SK-MEL-5 (cell line): ENCODE measurements around the gene FUOM.

DNA sequence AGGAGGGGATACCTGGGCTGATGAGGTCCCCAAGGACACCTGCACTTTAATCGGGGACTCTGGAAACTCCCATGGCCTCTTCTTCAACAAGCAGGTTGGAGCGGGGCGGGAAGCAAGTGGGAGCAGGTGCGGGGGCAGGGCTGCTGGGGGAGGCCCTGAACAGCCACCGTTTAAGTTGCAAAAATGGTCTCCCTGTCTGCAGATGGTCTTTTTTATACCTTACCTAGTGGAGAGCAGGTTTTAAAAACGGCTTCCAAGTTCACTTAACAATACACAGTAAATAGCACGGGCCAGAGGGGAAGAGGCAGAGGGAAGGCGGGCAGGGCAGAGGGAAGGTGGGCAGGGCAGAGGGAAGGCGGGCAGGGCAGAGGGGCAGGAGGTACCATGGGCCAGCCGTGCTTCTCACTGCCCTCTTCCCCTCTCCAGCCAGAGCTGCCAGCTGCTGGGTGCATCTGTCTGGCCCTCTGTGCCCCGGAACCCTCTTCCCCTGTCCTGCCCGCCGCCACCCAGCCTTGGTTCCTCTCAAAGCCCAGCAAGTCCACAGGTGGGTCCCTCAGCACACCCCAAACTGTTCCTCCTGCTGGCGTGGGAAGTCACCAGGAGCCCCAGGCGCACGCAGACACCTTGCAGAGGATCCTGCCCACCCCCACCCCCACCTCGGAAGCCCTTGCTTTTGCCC is 2.2 kb upstream of the PWWP2B start:
RAMPAGE:
- cytosol, long total RNA, result no peak
- long total RNA, result no peak
- nucleus, long total RNA, result no peak

DNA sequence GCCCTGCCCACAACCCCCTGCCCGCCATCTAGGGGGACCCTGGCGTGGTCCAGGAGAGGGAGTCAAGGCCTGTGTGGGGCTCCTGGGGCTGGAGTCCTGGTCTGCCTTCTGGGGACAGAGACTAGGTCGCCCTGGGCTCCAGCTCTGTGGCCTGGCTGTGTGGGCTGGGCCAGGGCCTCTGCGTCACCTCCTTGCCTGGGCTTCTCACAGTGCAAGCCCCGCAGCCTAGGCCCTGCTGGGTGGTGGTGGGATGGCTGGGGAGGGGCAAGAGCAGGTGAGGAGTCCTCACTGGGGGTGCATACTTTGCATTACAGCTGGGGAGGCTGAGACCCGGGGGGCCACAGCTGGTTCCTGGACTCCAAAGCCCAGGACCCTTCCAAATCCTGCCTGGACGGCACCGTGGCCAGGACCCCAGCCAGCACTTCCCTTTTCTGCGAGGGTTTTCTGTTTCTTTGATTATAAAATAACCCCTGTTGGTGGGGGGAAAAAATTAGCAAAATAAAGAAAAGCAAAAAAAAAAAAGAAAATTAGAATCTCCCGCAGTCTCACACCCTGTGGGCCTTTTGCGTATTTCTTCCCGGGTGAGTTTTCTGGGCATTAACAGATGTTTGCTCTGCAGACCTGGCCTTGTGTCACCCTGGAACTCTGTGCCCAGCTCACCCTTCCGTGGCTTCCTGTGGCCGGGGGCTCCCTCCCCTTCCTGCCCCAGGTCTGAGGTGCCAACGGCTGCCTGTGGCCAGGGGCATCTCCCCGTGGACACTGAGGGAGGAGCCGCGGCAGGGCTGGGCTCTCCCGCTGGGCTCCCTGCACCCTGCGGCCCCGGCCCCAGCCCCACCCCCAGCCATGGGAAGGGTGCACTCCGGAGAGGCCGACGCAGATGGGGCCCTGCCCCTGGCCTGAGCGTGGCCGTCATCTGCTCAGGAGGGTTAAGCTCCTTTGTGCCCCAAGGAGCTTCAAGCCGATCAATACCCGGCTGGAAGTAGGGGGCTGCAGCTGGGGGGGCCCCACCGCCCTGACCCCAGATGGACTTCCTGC is 23.8 kb downstream of the PWWP2B start:
RAMPAGE:
- cytosol, long total RNA, result no peak
- long total RNA, result no peak
- nucleus, long total RNA, result no peak

DNA sequence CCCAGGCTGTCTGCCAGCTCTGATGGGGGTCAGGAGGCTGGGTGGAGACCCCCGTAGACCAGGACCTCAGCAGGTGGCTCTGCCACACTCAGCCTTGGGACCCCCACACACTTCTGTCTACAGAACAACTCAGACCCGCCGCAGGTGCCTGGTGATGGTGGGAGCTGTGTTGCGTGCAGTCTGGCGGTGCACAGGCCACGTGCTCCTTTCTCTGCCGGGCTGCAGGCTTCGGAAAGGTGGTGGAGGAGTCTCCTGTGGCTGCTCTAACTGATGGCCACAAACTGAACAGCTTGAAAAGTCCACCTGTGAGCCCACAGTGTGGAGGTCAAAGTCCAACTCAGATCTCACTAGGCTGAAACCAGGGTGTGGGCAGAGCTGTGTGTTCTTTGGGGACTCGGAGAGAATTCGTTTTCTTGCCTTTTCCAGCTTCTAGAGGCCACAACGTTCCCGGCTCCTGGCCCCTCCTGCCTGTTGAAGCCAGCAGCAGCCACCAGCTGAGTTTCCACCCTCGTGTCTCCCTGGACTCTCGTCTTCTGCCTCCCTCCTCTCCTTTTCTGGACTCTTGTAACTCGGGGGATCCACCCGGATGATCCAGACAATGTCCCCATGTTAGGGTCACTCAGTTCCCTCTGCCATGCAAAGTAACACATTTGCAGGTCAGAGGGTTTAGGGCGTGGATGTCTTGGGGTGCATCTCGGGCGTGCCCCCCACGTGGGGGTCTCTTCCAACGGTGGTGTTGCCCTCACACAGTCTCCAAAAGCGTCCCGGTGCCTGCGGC is 62.6 kb downstream of the PWWP2B start:
RAMPAGE:
- cytosol, long total RNA, result no peak
- long total RNA, result no peak
- nucleus, long total RNA, result no peak

DNA sequence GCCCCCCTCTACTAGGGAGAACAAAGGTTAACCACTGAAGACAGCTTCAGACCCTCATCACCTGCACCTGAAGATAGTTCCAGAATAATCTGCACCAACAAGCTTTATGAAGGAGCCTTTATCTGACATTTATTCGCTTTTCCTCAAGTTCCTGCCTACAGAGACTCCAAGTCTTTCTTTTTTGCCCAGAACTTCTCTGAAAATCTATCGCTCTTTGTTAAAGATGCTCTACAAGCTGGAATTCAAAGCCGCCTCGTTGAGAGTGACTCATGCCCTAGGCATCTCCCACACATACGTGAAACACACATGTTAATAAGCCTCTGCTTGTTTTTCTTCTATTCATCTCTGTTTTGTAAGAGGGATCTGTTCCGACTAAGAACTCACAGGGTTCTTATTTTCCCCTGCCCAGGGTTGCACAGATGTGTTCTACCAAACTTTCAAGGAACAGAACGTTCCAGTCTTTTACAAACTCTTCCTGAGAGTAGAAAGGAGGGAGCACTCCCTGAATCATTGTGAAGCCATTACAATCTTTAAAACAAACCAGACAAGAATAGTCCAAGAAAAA is 55.6 kb upstream of the INPP5A start:
RAMPAGE:
- cytosol, long total RNA, result no peak
- long total RNA, result no peak
- nucleus, long total RNA, result no peak

DNA sequence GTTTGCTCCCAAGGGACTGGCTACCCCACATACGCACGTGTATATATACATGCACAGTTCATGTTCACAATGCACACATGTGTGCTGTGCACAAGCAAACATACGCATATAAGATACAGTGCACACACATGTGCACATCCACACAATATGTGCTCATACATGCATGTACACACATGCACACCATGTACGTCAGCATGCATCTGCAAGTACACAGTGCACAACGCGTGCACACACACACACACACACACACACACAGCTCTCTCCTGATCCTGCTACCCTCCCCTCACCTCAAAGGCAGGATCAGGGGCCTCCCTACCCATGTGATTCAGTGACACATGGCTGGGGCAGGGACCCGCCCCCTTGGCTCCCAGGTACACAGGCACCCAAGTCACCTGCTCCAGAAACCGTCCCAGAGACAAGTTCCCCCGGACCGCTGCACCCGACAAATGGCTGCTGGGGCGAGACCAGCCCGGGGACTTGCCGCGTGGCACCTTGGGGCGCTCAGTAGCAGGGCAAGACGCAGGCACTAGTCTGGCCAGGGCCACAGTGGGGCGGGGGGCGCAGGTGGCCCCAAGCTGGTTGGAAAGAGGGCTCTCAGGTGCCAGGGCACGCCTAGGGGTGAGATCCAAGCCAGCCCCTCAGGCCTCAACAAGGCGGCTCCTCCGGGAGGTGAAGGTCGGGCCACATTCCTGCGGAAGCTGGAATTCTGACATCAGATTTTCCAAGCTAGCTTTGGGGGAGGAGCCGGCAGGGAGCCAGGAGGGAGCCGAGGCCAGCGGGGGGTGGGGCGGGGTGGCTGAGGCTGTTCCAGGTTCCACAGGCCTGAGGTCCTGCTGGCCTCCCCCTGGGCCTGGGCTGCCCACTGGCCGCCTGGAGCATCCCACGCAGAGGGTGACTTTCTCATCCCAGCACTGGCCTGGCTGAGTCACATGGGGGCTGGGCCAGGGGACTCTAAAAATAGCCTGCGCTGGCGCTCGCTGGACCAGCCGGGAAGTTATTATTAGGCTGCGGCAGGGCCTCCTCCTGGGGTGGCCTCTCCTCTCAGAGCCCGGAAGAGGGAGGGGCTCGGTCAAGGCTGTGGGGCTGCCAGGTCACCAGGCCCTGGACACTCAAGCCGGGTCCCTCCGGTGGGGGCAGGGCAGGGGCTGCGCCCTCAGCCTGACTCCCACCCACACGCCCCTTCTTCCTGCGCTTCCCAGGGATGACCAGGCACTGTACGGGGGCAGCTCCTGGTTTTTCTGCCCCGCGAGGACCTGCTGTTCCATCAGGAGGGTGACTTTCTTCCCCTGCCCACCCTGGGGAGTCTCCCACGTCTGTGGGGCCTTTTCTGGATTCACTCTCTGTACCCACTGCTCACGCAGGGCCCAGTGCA is 20.6 kb upstream of the INPP5A start:
RAMPAGE:
- cytosol, long total RNA, result no peak
- long total RNA, result no peak
- nucleus, long total RNA, result no peak

DNA sequence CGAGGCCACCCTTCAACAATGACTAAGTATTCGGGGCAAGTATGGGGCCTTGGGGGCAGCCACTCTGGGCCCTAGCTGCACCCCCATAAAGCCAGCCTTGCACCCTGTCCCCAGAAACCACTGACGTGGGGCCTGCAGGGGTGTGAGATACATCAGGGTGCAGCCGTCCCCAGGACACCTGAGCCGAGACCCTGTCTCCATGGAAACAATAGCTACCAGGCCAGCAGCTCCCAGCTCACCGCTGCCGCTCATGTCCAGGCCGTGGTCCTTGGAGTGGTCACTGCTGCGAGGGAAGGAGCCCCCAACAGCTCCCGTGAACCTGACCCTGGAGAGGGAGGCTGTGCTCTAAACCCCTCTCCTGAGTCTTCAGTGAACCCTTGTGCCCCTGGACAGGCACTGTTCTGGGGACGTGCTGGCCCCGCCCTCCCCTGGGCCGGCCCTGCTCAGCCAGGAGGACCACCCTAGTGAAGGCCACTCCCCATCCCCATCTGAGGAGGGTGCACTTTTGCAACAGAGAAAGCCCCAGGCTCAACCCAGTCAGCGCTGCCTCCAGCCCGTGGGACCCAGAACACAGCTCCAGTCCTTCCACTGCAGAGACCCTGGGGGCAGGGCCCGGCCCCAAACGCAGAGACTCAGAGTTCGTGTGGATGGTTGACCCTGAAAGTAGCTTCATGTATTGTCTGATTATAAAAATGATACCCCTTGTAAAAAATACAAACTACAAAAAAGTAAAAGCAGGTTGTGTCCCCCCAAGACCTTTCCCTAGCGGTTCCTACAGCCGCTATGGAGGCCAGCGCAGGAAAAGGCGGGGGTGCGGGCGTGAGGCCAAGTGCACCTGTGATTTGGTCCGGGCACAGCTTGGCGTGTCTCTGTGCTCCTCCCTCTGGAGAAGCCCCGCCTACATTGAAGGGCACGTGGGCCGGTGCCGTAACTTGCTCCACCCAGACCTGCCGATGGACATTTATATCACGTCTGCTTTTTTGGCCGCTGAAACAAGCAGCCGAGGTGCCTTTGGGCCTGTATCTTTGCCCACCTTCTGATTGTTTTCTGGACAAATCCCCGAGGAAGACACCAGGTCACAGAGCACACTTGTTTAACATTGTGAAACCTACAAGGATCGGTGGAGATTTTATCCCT is 19.3 kb upstream of the INPP5A start:
RAMPAGE:
- cytosol, long total RNA, result no peak
- long total RNA, result no peak
- nucleus, long total RNA, result no peak

DNA sequence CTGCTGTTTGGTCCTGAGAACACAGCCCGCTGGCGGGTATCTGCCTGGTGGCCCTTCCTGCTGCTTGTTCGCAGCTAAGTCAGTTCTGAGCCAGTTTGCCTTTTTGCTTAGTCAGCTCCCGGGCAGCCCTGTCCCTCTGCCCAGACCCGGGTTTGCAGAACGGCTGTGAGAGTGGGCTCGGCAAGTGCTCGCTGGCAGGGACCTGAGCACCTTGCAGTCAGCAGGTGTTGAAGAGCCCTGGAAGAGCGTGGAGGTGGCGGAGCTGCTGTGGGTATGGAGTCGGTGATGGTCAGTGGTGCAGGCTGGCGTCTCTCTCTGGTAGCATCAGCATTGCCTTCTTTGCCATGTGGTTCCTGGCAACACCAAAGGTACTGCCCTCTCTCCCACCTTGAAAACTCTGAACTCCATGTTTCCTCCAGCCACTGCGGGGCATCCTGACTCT is 4.6 kb downstream of the INPP5A start:
RAMPAGE:
- cytosol, long total RNA, result no peak
- long total RNA, result no peak
- nucleus, long total RNA, result no peak

DNA sequence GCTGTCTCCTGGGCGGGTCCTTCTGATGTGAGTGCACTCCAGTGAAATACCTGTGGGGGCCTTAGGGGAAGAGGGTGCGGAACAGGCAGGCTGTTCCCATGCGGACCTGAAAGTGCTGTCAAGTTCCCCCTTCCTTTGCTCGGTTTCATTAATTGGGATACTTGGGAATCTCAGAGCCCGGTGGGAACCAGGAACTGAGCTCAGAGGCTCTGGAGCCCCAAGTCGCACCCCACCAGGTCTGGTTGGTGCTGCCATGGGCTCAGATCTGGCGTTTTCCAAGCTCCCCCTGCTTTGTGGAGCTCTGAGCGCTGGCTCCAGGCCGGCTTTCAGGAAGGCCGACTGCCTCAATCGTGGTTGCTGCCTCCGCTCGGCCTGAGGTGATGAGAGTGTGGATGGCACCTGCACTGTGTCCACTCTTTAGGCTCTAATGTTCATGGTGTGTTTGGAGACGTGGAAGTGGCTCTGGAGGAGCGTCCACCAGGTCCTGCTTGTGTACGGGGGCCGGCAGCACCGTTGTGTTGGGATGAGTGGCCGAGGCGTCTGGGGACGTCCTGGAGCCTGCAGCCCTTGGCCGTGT is 8.0 kb downstream of the INPP5A start:
RAMPAGE:
- cytosol, long total RNA, result no peak
- long total RNA, result no peak
- nucleus, long total RNA, result no peak

DNA sequence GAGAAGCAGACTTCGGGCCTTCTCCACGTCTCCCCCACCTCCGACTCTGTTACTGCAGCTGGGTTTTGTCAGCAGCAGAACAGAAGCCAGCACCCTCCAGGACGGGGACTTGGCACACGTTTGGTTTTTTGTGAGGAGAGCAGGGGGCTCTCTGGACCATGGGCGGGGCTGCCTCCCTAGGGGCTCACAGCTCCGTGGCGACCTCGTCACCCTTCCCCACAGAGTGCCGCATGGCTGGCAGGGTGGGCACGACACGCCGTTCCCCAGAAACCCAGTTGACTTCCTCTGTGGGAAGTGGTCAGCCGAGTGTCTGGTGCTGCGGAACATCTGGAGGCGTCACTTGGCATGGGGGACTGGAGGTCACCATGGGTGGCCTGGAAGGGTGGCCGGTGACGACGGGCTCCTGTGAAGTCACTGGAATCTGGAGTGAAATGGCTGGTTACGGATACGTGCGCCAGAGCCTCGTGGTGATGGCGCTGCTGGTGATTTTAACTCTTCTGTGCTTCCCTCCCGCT is 48.7 kb downstream of the INPP5A start:
RAMPAGE:
- cytosol, long total RNA, result no peak
- long total RNA, result no peak
- nucleus, long total RNA, result no peak

DNA sequence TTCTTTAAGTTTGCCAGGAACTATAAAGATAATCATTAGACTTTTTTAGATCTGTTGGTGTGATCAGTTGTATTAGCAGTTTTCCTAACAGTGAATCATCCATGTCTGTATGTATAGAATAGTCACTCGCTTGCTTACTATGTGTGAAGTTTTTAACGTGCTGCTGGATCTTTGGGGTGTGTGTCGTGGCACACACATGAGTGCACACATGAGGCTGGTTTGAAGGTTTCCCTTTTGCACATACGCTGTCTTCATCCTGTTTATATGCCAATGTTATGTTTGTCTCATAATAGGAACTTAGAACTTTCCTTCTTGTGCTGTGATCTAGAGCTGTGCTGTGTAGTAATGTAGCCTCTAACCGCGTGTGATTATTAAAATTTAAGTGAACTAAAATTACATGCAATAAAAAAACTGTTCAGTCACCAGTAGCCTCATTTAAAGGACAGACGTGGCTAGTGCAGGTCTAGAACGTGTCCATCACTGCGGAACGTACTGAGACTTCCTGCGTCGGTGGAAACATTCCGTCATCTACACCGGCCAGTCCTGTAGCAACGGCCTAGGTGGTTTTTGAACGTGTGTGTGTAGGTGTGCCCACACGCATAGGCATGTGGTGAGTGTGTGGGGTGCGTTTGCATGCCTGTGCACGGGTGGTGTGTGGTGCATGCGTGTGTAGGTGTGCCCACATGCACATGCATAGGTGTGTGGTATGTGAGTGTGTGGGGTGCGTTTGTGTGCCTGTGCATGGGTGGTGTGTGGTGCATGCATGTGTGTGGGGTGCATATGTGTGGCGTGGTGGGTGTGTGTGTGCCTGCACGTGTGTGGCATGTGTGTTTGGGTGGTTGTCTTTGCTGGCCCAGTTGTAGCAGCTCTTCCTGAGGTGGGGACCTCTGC is 56.5 kb downstream of the INPP5A start:
RAMPAGE:
- cytosol, long total RNA, result no peak
- long total RNA, result no peak
- nucleus, long total RNA, result no peak

DNA sequence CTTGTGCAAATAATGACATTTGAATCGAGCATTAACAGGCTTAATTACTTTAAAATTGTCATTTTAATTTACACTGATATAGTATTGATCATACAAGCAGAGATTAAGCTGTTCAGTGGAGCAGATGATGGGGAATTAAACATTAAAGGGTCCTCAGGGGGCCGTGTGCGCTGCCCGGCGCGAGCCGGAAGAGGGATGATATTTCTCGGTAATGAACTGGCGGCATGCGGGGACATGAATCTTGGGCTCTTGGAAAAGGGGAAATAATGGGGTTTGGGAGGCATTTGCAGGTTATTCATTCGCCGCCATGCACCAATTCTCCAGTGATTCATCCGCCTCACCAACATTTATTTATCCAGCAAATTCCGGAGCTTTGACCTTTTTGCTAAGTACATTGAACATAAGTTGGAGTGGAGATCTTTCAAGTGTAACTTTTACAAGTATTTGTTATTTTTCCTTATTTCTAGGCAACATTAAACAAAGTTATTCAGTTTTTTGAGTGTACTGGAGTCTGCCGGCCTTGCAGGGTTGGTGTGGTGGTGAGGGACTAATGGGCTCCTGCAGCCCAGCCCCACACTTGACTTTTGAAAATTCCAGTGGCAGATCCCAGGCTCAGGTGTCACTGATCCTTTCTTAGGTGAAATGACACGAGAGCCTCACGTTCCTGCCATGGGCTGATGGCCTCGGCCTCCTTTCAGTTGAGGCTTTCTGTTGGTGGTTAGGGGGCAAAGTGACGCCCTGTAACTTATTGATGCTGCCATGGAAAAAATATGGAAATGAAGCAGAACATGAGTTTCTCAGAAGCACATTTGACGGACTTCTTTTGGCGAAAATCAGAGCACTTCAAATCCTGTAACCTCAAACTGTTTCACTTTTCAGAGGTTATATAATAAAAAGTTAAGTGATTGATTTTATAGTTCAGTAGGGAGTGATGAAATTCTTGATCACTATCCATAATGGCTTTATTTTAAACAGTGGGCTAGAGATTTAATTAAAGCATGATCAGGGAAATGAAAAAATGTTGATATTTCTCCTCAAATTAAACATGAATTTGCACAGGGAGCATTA is 118.0 kb downstream of the NKX6-2 start:
RAMPAGE:
- cytosol, long total RNA, result no peak
- long total RNA, result no peak
- nucleus, long total RNA, result no peak

DNA sequence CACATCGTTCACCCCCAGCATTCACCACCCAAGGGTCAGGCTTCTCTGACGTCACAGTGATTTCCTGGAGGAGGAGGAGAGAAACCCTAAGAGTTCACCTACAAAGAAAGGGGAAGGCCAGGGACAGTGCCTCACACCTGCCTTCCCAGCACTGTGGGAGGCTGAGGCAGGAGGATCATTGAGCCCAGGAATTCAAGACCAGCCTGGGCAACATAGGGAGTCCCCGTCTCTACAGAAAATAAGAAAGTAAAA is 45.2 kb downstream of the NKX6-2 start:
RAMPAGE:
- cytosol, long total RNA, result no peak
- long total RNA, result no peak
- nucleus, long total RNA, result no peak

GRCh38 chr10:132903107-132903547 is 39.2 kb downstream of the CFAP46 start:
RAMPAGE:
- cytosol, long total RNA, result no peak
- long total RNA, result no peak
- nucleus, long total RNA, result no peak

DNA sequence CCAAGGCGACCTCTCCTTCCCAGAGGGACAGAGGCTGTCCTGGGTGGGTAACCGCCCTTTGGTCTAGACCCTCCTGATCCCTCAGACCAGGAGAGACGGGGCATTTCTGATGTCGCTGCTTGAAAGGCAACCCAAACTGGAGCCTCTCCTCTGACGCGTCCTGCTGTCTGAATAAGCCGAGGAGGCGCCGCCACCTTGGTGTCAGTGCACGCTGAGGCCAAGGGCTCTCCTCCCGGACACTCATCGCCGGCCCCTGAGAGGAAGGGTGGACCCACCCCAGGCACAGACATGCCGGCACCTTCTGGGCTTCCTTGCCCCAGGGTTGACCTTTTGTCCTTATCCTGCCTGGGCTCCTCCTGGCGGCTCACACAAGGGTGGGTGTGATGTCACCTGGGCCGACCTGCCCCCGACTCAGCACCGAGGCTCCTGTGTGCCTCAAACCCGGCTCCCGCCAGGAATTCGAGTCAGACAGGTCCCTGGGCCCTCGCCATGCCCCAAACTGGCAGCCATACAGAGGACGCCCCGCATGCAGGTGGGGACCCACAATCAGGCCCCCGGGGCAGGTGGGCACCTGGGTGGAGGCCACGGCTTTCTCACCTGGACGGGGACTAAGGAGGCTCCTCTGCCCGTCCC is 17.7 kb upstream of the CFAP46 start:
RAMPAGE:
- cytosol, long total RNA, result no peak
- long total RNA, result no peak
- nucleus, long total RNA, result no peak

DNA sequence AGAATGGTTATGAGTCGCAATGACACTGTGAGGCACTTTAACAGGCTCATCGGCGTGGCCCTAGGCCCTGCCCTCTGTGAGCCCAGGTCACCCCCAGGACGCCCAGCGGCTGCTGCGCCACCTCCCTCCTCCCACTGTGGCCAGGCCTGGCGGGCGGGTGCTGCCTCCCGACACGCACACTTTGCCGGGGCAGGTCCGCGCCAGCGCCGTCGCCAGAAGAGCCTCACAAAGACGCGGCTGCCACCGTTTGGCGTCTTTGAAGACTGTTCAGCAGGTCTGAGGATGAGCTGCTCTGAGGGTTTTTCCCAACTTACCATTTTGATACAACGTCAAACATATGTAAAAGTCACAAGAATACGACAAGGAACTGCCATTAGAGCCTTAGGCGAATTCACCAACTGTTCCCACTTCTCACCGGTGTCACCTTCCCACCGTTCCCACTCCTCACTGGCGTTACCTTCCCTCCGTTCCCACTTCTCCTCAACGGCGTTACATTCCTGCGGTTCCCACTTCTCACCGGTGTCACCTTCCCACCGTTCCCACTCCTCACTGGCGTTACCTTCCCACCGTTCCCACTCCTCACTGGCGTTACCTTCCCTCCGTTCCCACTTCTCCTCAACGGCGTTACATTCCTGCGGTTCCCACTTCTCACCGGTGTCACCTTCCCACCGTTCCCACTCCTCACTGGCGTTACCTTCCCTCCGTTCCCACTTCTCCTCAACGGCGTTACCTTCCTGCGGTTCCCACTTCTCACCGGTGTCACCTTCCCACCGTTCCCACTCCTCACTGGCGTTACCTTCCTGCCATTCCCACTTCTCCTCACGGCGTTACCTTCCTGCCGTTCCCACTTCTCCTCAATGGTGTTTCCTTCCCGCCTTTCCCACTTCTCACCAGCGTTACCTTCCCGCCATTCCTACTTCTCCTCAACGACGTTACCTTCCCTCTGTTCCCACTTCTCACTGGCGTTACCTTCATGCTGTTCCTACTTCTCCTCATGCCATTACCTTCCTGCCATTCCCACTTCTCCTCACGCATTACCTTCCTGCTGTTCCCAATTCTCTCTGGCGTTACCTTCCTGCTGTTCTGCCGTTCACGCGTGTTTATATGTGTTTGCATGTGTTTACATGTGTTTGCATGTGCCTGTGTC is 22.7 kb upstream of the CFAP46 start:
RAMPAGE:
- cytosol, long total RNA, result no peak
- long total RNA, result no peak
- nucleus, long total RNA, result no peak

DNA sequence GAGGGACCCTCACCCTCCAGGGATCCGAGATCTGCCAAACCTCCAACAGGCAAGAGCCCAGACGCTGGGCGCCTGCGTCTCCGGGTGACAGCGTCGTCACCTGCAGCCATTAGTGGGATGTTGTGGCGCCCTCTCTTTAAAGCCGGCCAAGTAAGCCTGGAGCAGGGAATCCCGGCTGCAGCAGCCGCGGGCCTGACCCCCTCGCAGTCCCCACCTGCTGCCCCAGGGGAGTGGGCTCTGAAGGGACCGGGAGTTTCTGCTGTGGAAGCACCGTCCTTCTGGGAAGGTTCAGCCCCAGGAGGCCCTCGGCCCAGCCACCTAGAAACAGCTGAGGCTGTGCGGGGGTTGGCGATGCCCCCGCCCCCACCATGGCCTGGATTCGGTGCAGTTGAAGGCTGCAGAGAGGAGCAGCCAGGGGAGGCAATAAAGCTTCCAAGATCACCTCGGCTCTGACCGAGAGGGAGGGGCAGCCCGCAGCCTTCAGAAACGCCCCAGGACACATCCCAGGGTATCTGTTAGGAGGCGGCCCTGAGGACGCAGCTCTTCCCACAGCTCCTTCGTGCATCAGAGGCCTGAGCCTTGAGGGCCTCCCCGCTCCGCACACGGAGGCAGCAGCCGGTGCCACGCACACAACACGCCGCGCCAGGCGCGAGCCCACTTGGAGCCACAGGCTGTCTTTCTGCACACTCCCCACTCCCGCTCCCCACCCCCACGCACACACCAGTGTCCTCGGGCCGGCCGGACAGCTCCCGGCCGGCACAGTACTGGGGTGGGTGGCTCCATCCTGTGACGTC is 1.5 kb downstream of the KNDC1 start:
RAMPAGE:
- cytosol, long total RNA, result no peak
- long total RNA, result no peak
- nucleus, long total RNA, result no peak

RAMPAGE:
- cytosol, long total RNA, result no peak
- long total RNA, result no peak
- nucleus, long total RNA, result no peak
These were observed 18.9 kb downstream of the ADAM8 start for GRCh38 chr10:133257333-133258536.

DNA sequence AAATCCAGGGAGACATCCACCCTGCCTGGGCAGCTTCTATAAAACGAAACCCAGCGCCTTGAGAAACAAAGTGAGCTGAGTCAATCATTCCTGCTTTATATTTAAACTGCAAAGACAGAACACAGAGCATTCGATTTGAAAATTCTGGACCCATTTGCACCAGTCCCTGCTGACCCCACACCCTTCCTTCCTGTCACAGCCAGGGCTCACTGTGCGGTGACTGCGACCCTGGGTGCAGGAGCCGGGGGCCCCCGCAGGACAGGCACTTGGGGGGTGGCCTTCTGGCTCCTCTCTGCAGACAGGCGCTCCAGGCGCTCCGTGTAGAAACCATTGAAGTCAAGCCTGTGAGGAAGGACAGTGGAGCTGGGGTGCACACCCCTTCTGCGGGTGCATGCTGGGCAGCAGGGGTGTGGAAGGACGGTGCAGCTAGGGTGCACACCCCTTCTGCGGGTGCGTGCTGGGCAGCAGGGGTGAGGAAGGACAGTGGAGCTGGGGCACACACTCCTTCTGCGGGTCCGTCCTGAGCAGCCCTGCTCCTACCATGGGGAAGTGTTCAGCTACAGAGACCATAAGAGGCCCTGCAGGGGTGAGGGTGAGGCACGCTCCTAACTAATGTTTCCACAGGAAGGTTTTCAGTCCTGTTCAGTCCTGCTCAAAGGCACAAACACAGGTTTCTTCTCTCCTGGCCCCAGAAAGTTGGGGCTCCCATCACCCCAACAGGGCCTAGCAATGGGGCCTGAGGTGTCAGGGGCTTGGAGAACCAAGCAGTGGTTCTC is 3.1 kb upstream of the ADAM8 start:
RAMPAGE:
- cytosol, long total RNA, result no peak
- long total RNA, result no peak
- nucleus, long total RNA, result no peak

DNA sequence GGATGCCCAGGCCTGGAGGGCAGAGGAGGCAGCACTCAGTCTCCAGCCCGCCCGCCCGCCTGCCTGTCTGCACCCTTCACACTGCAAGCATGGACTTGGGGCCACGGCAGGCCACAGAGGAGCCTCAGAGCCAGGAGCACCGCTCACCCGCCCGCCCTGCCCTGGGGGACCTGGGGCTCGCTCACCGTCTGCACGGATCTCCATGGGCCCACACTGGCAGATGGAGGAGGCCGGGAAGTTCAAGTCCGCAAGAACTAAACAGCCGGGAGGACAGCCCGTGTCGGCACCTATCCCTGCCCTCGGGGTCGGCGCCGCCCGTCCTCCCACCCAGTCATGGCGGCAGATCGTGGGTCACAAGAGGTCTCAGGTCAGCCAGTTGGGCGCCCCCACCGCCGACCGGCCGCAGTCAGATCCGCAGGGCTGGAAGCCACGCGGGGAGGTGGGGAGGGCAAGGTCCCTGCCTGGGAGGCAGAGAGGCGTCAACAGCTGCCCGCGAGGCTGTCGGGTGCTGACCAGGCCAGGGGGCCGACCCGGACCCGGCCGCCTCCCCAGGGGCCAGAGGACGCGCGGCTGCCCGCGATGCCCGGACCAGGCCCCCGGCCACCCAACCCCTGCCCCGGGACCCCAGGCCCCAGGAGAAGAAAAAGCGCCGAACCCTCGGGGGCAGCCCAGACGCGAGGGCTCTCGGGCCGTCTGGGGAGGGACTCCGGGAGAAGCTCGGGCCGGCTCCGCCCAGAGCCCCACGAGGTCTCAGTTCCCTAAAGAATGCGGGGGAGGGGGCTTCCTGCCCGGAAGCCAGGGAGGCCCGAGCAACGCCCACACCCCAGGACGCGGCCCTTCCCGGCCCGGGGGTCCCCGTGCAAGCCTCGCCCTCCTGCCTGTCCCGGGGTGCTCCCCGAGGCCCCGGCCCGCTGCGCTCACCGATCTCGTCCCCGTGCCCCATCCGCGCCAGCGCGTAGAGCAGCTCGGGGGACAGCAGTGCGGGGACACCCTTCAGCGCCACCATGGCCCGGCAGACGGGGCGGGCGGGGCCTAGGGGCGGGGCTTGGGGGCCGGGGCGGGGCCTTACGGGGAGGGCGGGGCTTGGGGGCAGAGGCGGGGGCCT is at the start of gene FUOM:
Gene FUOM (minus strand): TSS at position 1,018 of the 1,105 bp plus-strand sequence.
RAMPAGE:
- cytosol, long total RNA, result start-site peak on the minus strand centred at position 722 of the sequence, 28 bp wide, 22 and 27 reads in 2 replicates; start-site peak on the minus strand centred at position 1,019 of the sequence, 18 bp wide, 174 and 208 reads in 2 replicates
- long total RNA, result start-site peak on the minus strand centred at position 728 of the sequence, 40 bp wide, 16 and 18 reads in 2 replicates; start-site peak on the minus strand centred at position 1,014 of the sequence, 6 bp wide, 48 and 48 reads in 2 replicates
- nucleus, long total RNA, result no peak

RAMPAGE:
- cytosol, long total RNA, result no peak
- long total RNA, result no peak
- nucleus, long total RNA, result no peak
These were observed 10.8 kb downstream of the SPRN start for GRCh38 chr10:133413491-133414101.